Right lobe of liver (tissue), 4 donors: ENCODE results near the genes NTN4 and SNRPF.

GRCh38 chr12:94581721-94582700 is 68.3 kb downstream of the TMCC3 start:
- PRO-cap, 4 experiments, result no peak in any of the 4 experiments
- RAMPAGE, long total RNA, 2 experiments, result no peak in any of the 2 experiments

DNA sequence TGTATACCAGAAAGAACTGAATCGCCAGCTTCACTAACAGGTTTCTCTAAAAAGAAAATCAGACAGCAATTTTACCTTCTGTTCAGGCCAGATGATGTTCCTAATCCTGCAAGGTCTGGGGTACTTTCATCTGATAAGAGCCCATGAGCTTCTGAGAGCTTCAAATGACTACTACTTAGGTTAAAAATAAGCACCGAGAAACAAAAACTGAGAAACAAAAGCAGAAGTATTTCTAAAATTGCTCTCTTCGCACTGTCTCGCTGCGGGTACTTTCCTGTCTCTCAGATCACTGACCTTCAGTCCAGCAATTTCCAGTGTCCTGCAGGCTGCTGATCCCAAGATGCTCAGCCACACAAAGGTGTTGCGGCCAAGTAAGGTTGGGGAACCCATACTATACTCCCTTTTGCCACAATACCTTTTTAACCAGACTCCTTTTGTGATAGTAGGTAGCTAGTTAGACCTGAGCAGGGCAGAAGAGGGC is 167.7 kb upstream of the TMCC3 start:
- PRO-cap, 4 experiments, result no peak in any of the 4 experiments
- RAMPAGE, long total RNA, 2 experiments, result no peak in any of the 2 experiments

GRCh38 chr12:94952303-94952676 is 51.2 kb downstream of the NDUFA12 start:
- PRO-cap, 4 experiments, result no peak in any of the 4 experiments
- RAMPAGE, long total RNA, 2 experiments, result no peak in any of the 2 experiments

DNA sequence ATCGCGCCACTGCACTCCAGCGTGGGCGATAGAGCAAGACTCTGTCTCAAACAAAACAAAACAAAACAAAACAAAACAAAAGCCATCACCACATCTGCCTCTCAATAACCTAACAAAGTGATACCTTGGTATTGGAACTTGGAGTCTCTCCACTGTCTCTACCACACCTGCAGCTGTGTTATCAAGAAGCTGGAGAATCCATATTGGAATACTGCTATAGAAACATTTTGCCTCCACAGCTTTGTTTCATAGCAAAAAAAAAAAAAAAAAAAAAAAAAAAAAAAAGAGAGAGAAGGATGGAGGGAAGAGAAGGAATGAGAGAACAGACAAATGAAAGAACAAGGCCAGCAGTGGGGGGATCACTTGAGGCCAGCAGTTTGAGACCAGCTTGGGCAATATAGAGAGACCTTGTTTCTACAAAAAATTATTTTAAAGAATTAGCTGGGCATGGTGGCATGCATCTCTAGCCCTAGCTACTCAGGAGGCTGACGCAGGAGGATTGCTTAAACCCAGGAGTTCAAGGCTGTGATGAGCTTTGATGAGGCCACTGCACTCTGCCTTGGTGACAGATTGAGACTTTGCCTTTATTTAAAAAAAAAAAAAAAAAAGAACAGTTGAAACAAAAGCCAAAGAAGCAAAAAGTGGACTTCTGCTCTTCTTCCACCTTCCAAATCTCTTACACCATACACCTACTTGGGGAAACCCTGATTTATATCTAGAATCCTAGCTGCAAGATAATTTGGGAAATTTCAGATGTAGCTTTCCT is 8.1 kb downstream of the VEZT start:
- PRO-cap, 4 experiments, result no peak in any of the 4 experiments
- RAMPAGE, long total RNA, 2 experiments, result no peak in any of the 2 experiments

- PRO-cap, 4 experiments, result no peak in any of the 4 experiments
- RAMPAGE, long total RNA, 2 experiments, result no peak in any of the 2 experiments
Observed at GRCh38 chr12:95532658-95533098, 18.6 kb downstream of the USP44 start.

DNA sequence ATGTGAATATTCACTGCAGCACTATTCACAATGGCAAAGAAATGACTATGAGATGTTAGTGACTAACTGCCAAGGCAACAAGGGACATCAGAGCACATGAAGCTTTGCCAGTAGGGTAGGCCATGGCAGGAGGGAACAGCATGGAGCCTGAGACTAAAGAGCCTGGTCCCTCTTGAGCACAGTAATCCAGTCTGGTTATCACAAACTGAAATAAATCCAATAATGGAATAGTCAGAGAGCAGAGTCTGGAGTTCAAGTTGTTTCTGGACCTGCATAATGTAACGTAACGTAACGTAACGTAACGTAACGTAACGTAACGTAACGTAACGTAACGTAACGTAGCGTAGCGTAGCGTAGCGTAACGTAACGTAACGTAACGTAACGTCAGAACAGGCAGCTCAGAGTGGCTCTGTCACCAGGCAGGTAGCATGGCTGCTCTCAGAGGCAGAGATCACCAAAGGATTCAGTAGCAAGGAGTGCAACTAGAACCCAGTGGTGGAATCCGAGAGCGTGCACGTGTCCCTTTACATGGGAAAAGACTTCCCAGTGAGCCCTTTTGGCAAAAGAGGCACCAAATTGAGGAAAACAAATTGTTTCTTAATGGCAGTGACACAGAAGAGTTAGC is 85.7 kb upstream of the USP44 start:
- PRO-cap, 4 experiments, result no peak in any of the 4 experiments
- RAMPAGE, long total RNA, 2 experiments, result no peak in any of the 2 experiments

- PRO-cap, 4 experiments, result peak in 4 of 4 experiments; most common plus-strand start chr12:95790876 (in 2); most common minus-strand start chr12:95790763 (in 3)
- RAMPAGE, long total RNA, 2 experiments, result no peak in any of the 2 experiments
Observed at GRCh38 chr12:95790489-95791231, at the start of gene NTN4. Gene NTN4, minus strand, starts transcription at chr12:95790764.

DNA sequence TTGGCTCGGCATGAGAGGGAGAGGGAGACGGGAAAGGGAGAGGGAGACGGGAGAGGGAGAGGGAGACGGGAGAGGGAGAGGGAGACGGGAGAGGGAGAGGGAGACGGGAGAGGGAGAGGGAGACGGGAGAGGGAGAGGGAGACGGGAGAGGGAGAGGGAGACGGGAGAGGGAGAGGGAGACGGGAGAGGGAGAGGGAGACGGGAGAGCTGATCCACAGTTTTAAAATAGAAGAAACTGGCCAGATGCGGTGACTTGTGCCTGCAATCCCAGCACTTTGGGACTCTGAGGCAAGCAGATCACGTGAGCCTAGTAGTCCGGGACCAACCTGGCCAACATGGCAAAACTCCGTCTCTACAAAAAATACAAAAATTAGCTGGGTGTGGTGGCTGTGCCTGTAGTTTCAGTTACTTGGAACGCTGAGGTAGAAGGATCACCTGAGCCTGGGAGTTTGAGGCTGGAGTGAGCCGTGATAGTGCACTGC is 16.4 kb upstream of the SNRPF start:
- PRO-cap, 4 experiments, result peak in 3 of 4 experiments; most common plus-strand start position 302 of the sequence (in 3); most common minus-strand start position 227 of the sequence (in 3)
- RAMPAGE, long total RNA, 2 experiments, result no peak in any of the 2 experiments

GRCh38 chr12:95858566-95859405 is at the start of gene SNRPF:
Gene SNRPF, plus strand, starts transcription at chr12:95858952.
- PRO-cap, 4 experiments, result peak in 4 of 4 experiments; most common plus-strand start chr12:95858974 (in 4); most common minus-strand start chr12:95859224 (in 3)
- RAMPAGE, long total RNA, 2 experiments, result start-site peak on the plus strand in 2 of 2 experiments, at chr12:95858967-95859028 at its widest, 1,146 to 1,181 reads per replicate

DNA sequence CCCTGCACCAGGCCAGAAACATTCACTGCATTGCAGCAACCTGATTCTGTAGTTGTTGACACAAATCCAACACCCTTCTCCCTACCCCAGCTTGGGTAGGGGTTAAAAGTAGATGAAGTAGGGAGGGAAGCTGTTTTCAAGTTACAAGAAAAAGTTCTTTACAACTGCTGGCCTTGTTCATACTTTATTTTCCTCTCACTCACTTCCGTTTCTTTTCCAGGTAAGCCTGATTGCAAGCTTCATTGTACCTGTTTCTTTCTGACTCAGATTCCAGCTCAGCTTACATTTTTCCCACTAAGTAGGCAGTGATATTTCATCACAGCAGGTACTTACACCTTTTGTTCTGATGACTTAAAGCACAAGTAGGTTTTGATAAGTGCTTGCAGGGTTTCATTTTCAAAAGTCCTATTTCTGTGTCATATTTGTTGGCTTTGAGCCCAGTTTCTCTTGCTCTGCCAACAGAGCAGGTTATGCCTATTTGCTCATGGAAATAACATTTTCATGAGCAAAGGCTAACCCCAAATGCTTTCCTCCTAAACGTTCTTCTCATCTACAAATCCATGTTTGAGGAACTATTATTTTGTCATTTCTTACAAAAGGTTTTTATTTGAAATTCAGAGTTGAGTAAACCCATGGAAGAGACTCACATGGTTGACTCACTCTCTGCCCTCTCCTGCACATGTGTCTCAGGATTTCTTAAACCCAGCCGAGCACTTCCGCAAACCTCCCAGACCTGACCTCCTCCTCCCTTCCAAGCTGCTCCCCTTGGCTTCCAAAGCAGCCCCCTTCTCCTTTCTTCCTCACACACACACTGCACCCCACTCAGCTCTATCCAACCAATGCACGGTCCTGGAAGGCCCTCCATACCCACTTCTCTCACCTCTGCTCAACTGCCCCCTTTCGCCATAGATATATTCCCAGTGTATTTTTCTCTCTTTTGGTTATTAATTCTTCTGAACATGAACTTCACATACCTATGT is 12.3 kb upstream of the LTA4H start:
- PRO-cap, 4 experiments, result peak in 1 of 4 experiments; most common plus-strand start position 730 of the sequence (in 1)
- RAMPAGE, long total RNA, 2 experiments, result no peak in any of the 2 experiments

- PRO-cap, 4 experiments, result no peak in any of the 4 experiments
- RAMPAGE, long total RNA, 2 experiments, result no peak in any of the 2 experiments
Observed at GRCh38 chr12:96108835-96109382, 73.5 kb upstream of the LTA4H start.

- PRO-cap, 4 experiments, result no peak in any of the 4 experiments
- RAMPAGE, long total RNA, 2 experiments, result no peak in any of the 2 experiments
Observed at GRCh38 chr12:96235540-96235866, 41.3 kb downstream of the ELK3 start.

GRCh38 chr12:96392412-96392806 is 7.8 kb downstream of the CDK17 start:
- PRO-cap, 4 experiments, result no peak in any of the 4 experiments
- RAMPAGE, long total RNA, 2 experiments, result no peak in any of the 2 experiments

- PRO-cap, 4 experiments, result peak in 3 of 4 experiments; most common plus-strand start chr12:96400205 (in 2); most common minus-strand start chr12:96400072 (in 3)
- RAMPAGE, long total RNA, 2 experiments, result no peak in any of the 2 experiments
Observed at GRCh38 chr12:96399925-96400376, 288 bp downstream of the CDK17 start.

GRCh38 chr12:97456867-97457124 is 549.7 kb downstream of the NEDD1 start:
- PRO-cap, 4 experiments, result no peak in any of the 4 experiments
- RAMPAGE, long total RNA, 2 experiments, result no peak in any of the 2 experiments

DNA sequence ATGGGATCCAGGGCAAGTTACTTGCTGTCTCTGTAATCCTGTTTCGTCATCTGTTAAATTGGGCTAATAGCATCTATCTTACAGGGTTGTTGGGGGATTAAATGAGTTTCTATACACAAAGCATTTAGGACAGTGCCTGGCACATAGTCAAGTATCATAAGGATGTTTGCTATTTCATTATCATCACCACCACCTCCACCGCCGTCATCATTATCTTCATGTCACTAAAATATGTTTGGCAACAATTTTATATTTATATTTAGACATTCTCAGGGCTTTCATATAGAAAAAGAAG is 583.3 kb downstream of the NEDD1 start:
- PRO-cap, 4 experiments, result no peak in any of the 4 experiments
- RAMPAGE, long total RNA, 2 experiments, result no peak in any of the 2 experiments

DNA sequence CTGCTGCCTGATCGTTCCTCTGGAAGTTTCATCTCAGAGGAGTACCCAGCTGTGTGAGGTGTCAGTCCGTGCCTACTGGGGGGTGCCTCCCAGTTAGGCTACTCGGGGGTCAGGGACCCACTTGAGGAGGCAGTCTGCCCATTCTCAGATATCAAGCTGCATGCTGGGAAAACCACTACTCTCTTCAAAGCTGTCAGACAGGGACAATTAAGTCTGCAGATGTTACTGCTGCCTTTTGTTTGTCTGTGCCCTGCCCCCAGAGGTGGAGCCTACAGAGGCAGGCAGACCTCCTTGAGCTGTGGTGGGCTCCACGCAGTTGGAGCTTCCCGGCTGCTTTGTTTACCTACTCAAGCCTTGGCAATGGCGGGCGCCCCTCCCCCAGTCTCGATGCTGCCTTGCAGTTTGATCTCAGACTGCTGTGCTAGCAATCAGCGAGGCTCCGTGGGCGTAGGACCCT is 701.5 kb downstream of the NEDD1 start:
- PRO-cap, 4 experiments, result no peak in any of the 4 experiments
- RAMPAGE, long total RNA, 2 experiments, result no peak in any of the 2 experiments

DNA sequence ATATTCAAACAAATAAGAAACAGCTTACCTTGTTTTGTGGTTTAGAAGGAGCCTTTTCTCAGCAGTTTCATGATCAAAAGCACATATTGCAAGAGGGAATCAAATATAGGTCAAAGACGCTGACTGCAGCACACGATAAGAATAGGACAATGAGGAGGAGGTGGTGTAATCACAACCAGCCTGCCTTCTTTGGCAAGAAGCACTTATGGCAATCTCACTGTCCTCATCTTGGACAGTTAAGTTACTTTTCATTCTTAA is 759.1 kb upstream of the TMPO start:
- PRO-cap, 4 experiments, result no peak in any of the 4 experiments
- RAMPAGE, long total RNA, 2 experiments, result no peak in any of the 2 experiments

DNA sequence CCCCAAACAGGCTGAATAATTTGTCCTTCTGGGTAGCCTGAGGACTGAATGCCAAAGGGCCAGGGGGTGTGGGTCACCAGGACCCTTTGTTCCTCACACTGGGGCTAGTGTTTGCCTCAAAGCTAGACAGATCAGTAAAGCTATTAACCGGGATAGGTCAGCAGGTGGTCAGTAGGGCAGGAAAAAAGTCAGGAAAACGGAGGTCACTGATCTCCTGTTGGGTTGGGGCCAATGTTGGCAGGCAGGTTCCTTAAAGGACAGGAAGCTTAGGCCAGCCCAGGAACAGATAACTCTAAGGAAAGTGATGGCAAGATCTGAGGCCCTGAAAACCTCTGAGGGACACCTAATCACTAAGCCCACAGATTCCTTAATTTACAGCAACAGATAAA is 22.8 kb upstream of the TMPO start:
- PRO-cap, 4 experiments, result peak in 1 of 4 experiments; most common plus-strand start position 134 of the sequence (in 1); most common minus-strand start position 100 of the sequence (in 1)
- RAMPAGE, long total RNA, 2 experiments, result no peak in any of the 2 experiments

- PRO-cap, 4 experiments, result peak in 4 of 4 experiments; most common plus-strand start chr12:98574426 (in 3)
- RAMPAGE, long total RNA, 2 experiments, result no peak in any of the 2 experiments
Observed at GRCh38 chr12:98574312-98574759, 19.1 kb upstream of the SLC25A3 start.